Gallbladder (tissue), 1 donor: Measurements from ENCODE around the genes NT5DC1, TSPYL1, RSPH4A and PLN.

- PRO-cap, result unidirectional peak, minus-strand start at chr6:115347115
Measured at GRCh38 chr6:115347020-115347219, 713.8 kb downstream of the FRK start.

GRCh38 chr6:115835278-115835659, 225.4 kb downstream of the FRK start:
- PRO-cap, result no peak

- PRO-cap, result bidirectional peak, plus-strand start at chr6:116100866, minus-strand start at chr6:116100697; bidirectional peak, plus-strand start at chr6:116101389, minus-strand start at chr6:116101286
Measured at GRCh38 chr6:116100543-116101676, at the start of gene NT5DC1. Gene NT5DC1 (plus strand): TSS chr6:116100853.

GRCh38 chr6:116252935-116253294, 960 bp downstream of the TSPYL4 start:
- PRO-cap, result no peak

GRCh38 chr6:116278056-116278390, 1.7 kb downstream of the TSPYL1 start:
- PRO-cap, result no peak

- PRO-cap, result bidirectional peak, plus-strand start at chr6:116279469, minus-strand start at chr6:116279336; bidirectional peak, plus-strand start at chr6:116280123, minus-strand start at chr6:116279927
Measured at GRCh38 chr6:116279230-116279974, at the start of gene TSPYL1. Gene TSPYL1 (minus strand): TSS chr6:116279930.

DNA sequence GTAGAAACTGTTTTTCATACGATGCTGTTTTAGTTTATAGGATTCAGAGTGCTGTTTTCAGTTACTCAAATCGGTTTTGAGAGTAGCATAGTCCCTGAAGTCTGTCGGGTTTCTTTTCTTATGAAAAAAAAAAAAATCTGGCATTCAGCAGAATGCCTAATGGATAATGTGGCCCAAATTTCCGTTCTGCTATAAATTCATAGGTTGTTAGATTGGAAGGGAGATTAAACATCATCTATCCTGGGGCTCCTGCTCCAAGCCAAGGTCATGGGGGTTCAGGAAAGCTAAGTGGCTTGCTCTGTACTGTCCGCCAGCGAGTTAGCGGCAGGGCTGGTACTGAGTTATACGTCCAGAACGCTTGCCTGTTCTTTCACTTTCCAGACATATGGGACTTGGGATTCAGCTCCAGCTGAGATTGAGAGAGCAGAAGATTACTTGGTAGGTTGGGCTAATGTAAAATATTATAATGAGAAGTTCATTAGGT, 779 bp downstream of the RWDD1 start:
- PRO-cap, result no peak

DNA sequence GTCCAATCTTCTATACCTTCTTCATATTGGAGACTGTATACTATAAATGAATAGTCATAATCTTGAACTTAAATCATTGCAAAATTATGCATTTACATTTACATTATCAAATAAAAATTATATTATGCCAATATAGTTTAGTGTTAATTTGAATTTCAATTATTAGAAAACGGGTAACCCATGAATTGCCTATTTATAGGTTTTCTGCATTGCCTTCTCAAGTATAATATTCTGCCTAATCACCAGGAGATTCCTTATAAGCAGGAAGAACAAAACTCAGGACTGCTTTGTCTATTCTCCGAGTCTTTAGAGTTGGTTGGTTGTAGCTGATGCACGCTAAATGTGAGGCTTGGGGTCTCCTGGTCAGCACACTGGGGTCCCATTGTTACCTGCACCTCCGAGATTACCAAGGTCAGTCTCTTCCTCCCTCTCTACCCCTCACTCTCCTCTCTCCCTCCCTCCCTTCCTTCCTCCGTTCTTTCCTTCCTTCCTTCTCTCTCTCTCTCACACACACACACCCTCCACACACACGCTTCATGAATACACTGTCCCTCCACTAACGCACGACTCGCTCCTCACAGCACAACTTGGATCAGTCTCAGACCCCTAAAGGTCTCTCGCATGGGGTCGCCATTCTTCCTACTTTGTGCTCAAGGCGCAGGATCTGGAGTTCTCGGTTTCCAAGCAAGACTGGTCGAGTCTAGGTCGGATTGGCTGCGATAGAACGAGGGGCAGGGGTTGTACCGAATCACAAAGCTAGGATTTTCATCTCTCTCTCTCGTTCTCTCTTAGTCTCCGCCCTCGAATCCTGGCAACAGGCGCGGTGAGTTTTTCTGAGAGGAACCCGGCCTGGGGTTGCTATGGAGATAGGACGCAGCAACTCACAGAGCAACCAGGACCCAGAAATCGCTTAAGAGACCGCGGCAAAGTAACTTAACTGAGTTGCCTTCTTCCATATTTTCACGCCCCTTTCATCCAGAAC, at the start of gene RSPH4A:
TSS of gene RSPH4A (plus strand) at position 861 of the 982 bp plus-strand sequence.
- PRO-cap, result bidirectional peak, plus-strand start at position 842 of the sequence, minus-strand start at position 692 of the sequence

GRCh38 chr6:118296138-118296914, 251.8 kb upstream of the PLN start:
- PRO-cap, result no peak

- PRO-cap, result unidirectional peak, plus-strand start at chr6:118548298
Measured at GRCh38 chr6:118547900-118548681, at the start of gene PLN. Gene PLN (plus strand): TSS chr6:118548296.

DNA sequence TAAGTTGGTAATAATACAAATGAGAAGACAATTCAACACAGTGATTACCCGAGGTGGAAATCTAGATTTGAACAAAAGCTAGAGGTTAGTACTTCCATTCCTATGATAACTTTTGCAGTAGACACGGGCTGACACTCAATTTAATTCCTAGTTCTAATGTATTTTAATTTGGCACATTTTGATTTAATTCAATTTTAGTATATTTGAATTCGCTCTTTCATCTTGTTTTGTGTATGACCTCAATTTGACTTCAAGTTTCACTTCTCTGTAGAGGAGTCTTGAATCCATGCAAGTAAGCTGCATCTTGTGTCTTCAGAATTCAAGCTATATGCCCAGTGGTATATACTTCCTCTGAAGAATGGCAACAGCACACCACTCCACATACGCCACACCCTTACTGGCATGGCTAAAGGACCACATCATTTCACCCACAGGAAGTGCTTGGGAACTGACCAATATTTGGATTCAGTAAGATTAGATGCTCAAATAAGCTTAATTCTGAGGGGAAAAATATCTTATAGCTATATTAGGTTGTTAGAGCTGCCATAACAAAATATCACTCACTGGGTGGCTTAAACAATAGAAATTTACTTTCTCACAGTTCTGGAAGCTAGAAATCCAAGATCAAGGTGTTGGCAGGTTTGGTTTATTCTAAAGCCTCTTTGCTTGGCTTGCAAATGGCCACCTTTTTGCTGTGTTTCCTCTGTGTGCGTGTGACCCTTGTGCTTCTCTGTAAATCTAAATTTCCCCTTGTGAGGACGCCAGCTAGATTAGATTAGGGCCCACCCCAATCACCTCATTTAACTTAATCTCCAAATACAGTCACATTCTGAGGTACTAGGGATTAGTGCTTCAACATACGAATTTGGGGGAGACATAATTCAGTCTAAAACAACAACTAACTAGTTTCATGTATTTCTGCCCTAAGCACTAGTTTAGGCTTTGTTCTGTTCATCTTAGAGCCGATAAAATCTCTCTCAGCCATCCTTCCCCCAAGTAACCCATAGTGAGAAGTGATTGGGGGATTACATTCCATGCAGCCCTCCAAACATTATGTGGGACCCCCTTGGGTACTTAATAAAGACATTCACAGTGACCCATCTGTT, 2.7 kb upstream of the ASF1A start:
- PRO-cap, result no peak

DNA sequence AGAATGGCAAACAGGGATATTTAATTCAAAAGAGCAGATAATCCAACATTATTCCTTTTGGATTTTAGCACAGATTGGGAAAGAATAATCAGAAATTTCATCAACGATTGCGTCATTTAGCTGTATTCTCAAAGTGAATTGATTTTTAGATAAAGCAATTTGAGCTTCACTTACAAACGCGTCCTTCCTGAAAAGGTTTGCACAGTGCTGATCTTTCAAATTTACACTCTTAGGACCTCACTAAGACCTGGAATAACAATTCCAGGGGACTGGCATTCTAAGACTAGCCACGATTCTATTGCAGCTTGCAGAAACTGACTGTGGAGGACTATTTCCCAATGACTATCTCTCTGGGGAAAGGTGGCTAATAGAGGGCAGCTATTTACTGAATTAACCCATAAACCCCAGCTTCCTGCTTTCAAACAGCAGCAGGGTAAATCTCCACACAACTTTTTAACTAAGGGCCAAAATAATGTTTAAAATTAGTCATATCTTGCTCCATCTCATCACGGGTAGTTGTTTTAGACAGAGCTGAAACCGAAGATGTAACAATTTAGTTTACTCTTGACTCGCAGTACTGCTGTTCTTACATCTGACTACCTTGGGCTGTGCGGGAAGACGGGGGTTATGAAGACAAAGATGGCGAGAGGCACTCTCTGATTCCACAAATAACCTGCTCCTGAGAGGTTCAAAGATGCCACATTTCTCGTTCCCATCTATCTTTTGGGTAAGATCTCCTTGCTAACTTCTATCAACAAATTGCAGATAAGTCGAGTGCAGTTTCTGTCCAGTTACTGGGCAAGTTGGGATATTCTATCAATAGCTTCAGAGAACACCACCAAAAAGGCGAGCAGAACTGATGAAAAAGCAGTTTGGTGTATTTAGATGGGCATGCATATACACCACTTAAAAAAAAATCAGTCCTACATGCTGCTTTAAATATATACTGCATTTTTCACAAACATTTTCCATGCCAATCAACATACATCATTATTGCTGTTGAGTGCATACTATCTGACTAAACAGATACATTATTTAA, 131.4 kb upstream of the FAM184A start:
- PRO-cap, result no peak

DNA sequence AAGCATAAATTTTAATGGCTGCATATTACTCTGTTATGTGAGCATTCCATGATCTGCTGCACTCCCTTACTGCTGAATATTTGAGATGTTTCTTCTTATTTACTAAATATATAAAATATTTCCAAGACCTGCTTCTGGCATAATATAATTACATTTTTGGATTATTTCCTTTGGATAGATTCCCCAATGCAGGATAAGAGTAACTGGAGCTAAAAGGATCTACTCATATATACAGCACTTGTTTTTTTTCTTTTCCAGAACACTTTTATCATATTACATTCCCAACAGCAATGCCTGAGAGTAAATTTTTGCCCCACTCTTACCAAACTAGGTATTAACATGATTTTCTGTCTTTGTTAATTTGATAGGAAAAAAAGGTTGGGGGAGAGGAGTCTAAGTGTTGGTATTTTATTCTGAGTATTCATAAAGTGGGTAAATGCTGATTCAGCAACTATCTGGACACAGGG, 76.1 kb downstream of the MAN1A1 start:
- PRO-cap, result no peak

DNA sequence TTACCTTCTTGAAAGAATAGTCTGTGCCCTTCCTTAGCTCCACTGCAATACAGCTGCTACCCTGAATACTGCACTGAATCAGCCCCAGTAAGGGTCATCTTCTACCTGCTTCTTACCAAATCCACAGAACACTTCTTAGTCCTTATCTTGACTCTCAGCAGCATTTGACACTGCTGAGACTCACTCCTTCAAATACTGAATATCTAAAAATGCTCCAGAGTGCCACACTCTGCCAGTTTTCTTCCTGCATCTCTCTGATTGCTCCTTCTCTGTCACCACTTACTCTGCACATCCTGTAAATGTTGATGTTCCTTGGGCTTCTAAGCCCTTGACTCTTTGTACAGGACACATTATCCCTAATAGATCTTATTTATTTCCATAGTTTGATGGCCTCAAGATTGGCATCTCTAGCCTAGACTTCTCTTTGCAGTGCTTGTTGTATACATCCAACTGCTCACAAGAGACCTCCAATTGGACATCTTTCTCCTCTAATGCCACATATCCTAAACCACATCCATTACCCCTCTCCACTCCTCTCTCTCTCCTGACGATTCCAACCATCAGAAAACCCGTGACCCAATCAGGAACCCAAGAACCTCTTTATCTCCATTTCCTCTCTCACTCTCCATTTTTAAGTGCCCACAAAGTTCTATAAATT, 19.7 kb downstream of the MAN1A1 start:
- PRO-cap, result no peak

DNA sequence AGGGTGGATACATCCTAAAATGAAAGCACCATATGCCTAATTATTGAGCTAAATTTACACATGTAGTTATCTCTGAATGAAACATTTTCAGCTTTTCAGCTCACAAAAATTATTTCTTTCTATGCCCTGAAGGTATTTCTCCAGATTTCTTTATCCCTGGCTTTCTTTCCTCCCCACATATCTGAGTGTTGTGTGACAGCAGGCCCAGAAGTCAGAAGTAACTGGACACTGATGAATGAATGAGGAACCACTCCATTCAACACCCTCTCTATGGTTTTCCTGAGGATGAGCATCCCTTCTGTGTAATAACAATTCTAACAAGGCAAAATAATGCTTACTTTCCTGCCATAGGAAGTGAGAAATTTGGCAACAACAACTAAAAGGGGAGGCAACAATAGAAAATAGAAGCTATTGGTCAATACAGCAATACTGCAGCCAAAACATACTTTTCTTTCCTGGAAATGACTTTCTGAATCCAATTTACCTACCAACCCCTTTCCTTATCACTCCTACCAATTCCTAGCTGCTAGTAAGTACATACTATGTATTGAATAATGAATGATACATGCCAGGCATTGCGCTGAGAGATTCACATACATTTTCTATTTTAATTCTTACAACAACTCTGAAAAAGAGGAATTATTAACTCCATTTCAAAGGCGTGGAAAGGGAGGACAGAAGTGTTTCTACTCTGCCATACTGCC, 14.7 kb downstream of the MAN1A1 start:
- PRO-cap, result no peak

- PRO-cap, result no peak
Measured at GRCh38 chr6:119454666-119455146, 105.1 kb upstream of the MAN1A1 start.

- PRO-cap, result unidirectional peak, plus-strand start at chr6:119467706
Measured at GRCh38 chr6:119467506-119467777, 117.9 kb upstream of the MAN1A1 start.

DNA sequence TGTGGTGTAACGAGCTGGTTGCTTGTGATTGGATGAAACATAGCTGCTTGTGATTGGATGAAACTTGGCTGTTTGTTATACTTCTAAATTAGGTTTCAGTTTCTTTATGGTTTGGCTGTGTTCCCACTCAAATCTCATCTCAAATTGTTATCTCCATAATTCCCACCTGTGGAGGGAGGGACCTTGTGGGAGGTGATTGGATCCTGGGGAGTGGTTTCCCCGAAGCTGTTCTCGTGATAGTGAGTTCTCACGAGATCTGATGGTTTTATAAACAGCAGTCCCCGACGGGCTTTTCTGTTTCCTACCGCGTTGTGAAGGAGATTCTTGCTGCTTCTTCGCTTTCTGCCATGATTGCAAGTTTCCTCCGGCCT, 655.9 kb upstream of the MAN1A1 start:
- PRO-cap, result no peak

GRCh38 chr6:121043634-121044102, 290.6 kb downstream of the TBC1D32 start:
- PRO-cap, result bidirectional peak, plus-strand start at chr6:121043973, minus-strand start at chr6:121043785

- PRO-cap, result no peak
Measured at GRCh38 chr6:122422594-122423063, 23.2 kb downstream of the HSF2 start.